HGPS cell (cell line): ENCODE results near the gene CHST7.

DNA sequence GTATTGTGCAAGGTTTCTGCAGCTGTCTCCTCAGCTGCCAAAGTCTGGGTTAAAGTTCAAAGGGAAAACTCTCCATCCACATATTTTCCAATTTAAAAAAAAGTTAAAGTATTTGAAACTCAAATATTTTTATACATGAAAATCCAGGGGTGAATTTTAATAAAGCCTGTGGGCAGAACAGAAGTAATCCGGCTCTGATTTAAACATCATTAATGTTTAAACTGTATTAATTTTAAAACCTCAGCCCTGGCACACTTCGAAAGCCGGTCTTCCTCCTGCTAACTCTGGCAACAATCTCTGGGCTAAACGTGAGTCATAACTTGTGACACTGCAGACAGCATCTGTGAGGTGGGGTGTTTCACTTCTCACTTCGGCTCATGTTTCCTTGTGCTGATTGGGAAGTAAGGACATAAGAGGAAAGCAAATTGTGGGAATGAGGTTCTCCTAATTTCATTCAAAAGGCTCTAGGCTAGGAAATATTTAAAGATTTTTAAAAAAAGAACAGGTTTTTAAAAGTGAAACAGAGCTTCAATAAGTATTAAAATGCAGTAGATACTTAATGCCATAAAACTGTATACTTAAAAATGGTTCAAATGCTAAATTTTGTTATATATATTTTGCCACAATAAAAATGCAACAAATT lies 139.9 kb upstream of the USP9X start:
- RRBS: 10% methylated on average over 2 of the region's 5 CpGs

GRCh38 chrX:41022600-41023117 lies 62.6 kb upstream of the USP9X start:
- RRBS: no CpG with 5 or more reads among the region's 2 CpGs

GRCh38 chrX:41102386-41102698 lies 17.1 kb downstream of the USP9X start:
- RRBS: no CpG with 5 or more reads among the region's 6 CpGs

DNA sequence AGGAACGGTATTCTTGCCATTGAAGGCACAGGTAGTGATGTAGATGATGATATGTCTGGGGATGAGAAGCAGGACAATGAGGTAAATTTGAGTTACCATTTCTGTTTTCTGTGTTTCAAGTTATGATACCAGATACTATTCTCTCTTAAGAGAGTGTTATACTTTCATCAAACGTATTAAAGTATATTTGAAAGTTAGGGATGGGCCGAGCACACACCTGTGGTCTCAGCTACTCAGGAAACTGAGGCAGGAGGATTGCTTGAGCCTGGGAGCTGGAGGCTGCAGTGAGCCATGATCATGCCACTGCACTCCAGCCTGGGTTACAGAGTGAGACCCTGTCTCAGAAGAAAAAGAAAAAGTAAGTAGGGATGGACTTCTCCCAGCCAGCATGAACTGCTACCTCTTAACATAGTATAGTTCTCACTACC lies 116.0 kb downstream of the USP9X start:
- RRBS: no CpG with 5 or more reads among the region's 3 CpGs

DNA sequence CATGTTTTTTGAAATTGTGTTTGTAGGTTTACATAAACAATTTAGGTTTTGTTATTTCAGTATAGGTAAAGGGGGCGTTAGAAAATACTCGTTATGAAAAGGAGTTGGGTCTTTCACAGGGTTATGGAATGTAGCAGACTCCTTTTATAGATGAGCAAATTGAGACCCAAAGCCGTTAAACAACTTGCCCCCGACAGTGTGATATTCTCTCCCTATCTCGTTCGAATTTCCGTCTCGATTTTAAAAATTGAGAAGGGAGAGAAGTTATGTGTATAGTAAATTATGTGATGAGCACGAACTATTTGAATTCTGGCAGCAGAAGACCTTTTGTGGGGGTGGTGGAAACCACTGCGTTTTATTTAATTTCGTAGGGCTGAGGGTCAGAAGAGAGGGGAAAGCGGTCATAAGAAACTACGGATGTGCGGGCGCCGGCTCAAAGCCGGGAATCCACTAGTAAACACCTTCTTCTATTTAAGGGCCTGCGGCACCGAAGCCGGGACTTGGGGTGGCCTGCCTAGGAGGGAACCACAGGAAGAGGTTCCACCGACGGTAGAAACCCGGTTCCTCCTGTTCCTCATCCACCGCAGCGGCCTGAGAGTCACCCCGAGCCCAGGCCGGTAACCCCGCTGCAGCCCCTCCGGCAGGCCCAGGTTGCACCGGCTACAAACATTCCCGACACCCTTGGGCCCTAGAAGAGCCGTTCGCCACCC lies 1.5 kb upstream of the DDX3X start:
- RRBS: 2% methylated on average over 12 of the region's 33 CpGs

DNA sequence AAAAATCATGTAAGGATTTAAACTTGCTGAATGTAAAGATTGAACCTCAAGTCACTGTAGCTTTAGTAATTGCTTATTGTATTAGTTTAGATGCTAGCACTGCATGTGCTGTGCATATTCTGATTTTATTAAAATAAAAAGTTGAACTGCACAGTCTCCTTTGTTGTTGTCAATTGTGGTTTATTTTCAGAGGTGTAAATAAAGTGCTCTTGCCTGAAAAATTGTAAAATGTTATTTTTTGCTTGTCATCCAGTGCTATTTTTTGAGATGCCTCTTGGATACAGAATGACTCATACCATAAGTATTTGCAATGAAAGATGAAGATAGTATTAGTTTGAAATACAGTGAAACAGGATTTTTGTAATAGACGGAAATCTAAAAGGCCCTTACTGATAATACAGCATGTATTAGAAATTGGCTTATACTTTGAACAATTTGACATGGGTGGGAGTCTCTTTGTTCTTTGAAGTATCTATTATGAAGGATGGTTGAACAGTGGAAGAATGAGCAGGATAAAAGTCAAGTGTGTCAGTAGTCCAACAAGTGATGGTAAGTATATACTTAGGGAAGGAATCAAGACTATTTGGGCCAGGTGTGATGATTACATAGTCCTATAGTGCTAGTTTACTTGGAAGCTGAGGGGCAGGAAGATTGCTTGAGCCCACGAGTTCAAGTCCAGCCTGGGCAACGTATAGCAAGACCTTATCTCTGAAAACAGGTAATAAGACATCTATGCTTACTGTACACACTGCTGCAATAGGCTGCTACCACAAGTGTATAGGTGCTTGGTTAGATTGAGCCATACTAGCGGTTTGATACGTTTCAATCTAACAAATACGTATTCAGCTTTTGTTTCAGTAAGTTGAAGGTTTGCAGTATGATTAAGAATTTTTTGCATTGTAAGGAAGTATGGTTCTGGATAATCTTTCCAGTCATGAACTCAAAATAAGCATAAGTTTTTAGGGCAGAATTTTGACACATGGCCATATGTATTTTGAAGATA lies 16.4 kb downstream of the DDX3X start:
- RRBS: no CpG with 5 or more reads among the region's 6 CpGs

GRCh38 chrX:41491503-41492082 lies 44.5 kb downstream of the NYX start:
- RRBS: no CpG with 5 or more reads among the region's 9 CpGs

- RRBS: no CpG with 5 or more reads among the region's 6 CpGs
Measured at GRCh38 chrX:41578193-41578632, 110.6 kb upstream of the GPR34 start.

- RRBS: no CpG with 5 or more reads among the region's 2 CpGs
Measured at GRCh38 chrX:43702506-43703008, 46.5 kb downstream of the MAOA start.

DNA sequence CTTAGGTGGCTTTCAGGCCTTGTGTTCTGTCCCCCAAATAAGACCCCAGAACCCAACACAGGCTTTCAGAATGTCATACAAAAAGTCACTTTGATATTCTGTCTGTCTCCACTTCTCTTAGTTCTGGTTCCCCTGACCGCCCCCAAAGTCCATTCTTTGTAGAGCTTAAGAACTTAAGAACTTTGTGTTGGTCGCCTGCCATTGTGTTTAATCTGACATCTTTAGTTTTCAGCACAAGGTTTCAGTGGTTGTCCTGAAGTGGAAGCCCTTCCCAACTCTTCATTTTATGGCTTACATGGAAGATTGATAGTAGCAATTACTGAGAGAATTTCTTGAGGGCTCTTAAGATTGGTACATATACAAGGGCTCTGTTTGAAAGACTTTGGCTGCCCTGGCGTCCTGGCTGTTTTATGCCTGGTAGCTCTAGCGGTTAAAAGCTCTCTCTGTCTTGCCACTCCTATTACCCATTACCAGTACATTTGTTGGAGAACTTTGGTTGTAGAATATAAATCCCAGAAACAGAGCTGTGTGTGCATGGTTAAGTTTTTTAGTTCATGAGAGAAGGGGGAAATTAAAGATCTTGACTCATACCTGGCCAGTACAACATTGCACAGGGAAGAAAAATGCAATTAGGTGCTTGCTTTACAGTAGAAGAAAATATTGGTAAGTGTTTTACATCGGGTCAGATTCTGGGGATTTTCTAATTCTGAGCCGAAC lies 75.0 kb downstream of the KDM6A start:
- RRBS: no CpG with 5 or more reads among the region's 6 CpGs

DNA sequence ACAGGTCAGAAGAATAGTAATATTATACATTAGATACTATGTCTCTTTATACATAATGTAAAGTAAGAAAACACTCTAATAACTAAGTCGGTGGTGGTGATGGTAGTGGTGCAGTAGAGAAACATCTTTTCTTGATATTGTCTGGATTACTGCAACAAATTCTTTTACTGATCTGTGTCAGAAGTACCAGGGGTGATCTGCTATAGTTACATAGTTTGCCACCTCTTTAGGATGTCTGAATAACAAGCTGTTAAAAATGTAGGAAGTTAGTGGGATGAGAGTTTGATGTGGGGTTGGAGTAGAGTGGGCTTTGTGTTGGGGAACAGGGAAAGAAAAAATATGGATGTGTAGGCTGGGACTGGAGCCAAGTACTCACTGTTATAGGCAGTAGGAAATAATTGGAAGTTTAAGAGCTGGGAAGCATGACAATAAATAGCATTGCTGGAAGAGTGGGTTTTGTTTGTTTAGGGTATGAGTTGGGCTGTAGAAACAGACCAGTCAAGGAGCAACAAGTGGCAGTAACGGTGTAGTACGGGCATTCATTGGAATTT lies 81.4 kb downstream of the KDM6A start:
- RRBS: no CpG with 5 or more reads among the region's 3 CpGs

GRCh38 chrX:45061153-45061890 lies 139.4 kb downstream of the DIPK2B start:
- RRBS: no CpG with 5 or more reads among the region's 7 CpGs

DNA sequence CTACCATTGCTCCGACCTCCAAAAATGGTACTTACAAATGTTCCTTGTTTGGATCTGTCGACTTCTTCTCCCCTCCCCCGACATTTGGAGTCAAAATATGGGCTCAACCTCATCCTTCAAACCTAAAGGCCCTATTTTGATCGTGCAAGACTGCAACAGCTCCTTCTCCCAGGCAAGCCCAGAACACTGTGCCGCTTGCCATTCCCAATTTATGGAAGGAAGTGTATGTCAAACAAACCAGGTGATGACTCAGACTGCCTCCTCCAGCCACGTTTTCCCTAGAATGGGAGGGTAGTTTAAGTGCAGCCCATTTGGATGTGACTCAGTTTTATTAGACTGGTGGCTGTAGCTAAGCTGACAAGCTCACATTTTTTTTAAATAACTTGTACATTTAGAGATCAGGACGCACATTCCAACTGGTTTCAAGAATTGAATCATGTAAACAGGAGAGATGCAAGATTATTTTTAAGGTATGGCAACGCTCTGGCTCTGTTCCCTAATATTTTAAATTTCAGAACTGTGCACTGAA lies 570.5 kb upstream of the DIPK2B start:
- RRBS: no CpG with 5 or more reads among the region's 8 CpGs

- RRBS: 6% methylated on average over 8 of the region's 17 CpGs
Measured at GRCh38 chrX:45851788-45852346, 595.2 kb upstream of the KRBOX4 start.

DNA sequence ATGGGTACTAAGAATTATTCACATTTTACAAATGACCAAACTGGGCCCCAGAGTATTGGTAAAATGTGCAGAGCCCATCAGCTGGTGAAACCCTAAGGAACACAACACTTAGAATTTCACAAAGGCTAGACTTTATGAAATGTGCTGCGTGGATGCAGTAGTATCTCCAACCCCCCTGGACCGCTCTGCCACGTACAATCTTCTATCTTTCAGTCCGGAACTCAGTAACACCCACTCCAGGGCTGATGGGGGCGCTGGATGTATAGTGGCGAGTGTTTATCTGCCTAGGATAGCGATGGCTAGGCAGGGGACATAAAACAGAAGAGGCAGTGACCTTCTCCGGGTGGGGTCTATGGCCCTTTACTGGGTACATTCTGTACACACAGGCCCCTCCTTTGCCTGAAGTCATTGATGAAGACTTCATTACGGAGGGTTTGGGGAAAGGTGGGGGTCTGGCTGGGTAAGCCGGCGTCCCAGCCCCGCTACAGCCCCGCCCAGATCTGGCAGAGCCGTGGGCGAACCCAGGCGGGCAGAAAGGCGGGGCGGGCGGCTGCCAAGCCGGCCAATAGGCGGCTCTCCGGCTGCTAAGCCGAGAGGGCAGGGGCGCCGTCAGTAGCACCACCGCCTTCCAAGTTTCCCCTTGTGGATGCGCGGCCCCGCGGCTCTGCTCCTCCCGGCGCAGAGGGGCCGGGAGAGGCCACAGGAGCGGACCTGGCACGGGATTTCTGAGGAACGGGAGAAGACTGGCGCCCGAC lies at the start of gene CHST7:
Gene CHST7, plus strand, starts transcription at position 612 of the 755 bp plus-strand sequence.
- RRBS: 2% methylated on average over 17 of the region's 38 CpGs

GRCh38 chrX:46574481-46575479 lies 1.2 kb downstream of the CHST7 start:
- RRBS: 3% methylated on average over 45 of the region's 129 CpGs

- RRBS: no CpG with 5 or more reads among the region's 5 CpGs
Measured at GRCh38 chrX:46588219-46588825, 14.8 kb downstream of the CHST7 start.

DNA sequence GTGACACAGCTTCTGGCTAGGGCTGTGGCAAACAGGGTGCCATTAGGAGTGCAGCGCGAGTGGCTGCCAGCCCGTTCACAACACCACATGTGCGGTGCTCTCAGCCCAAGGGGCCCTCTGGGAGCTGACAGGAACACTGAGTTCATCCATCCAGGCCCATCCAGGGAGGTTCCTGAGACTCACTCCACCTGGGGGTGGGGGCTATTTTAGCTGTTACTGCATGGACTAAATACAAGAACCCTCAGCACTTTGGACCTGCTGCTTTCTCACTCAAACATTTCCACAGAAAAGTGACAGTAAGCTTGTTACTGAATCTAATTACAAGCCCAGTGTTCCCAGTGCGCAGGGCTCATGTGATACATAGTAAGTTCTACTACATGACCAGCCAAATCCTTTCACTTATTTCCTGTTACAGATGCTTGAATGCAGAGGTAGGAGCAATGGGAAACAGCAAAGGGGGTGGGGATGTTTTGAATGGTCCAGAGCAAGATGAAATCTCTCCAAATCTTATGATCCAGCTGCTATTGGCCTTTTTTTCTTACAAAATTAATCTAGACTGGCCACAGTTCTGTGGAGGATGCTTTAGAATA lies 55.7 kb downstream of the CHST7 start:
- RRBS: no CpG with 5 or more reads among the region's 5 CpGs

- RRBS: no CpG with 5 or more reads among the region's 8 CpGs
Measured at GRCh38 chrX:46643082-46643442, 69.5 kb downstream of the CHST7 start.

- RRBS: no CpG with 5 or more reads among the region's 10 CpGs
Measured at GRCh38 chrX:46903567-46904012, 8.6 kb upstream of the JADE3 start.